Colon Carcinoma Metastatic in the Brain (tissue), 2 donors: Measurements from ENCODE around the genes ZNF391, H2AC13 and H4C12.

DNA sequence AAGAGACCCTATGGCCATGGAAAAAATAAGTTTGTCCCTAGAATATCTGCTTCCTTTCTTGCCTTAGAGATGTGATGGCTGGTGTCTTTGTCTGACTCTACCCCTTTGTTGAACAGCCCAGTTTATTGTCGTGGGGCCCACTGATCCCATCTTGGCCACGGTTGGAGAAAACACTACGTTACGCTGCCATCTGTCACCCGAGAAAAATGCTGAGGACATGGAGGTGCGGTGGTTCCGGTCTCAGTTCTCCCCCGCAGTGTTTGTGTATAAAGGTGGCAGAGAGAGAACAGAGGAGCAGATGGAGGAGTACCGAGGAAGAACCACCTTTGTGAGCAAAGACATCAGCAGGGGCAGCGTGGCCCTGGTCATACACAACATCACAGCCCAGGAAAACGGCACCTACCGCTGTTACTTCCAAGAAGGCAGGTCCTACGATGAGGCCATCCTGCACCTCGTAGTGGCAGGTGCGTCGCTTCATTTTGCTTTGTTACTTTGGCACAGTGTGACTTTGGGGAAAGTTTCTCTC lies 1.7 kb downstream of the BTN2A1 start:
- PRO-cap, 2 experiments, result no peak in any of the 2 experiments

- PRO-cap, 2 experiments, result peak in 2 of 2 experiments; most common plus-strand start chr6:26473976 (in 2); most common minus-strand start chr6:26473850 (in 1)
Measured at GRCh38 chr6:26473559-26474490, 16.1 kb downstream of the BTN2A1 start.

DNA sequence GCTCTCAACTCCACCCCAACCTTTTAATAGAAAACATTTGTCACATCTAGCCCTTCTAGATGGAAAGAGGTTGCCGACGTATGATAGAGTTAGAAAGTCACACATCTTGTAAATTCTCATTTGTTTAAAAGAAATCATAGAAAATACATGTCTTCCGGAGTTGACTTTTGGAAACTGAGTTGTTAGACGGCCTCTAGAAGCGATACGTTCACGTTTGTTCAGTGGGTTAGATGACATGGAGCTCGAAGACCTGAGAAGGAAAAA lies 15.7 kb upstream of the HMGN4 start:
- PRO-cap, 2 experiments, result no peak in any of the 2 experiments

DNA sequence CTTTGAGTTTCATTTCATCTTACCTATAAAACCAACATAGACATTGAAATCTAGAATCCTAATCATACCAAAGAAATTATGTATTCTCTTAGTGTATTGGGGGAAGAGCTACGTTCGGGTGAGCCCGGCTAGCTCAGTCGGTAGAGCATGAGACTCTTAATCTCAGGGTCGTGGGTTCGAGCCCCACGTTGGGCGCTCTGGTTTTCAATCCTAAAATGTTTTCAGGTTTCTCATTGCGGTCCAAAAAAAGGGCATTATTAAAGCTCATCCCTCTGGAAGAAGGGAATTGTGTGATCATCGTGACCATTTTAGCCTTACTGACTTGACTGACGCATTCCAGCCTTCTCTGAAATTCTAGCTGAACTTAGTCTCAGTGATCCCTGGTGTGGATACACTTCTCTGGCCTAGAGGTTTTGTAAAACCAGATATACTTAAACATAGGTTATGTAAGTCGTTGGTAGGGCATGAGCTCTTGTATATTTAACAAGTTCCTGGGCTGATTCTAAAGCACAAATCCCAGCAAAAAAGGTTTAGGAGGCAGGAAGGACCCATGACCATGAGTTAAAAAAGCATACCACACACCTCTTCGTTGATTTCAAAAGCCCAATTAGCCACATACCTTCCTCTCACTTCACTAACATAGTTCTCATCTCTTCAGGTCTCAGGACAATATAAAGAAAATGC lies 18.4 kb downstream of the HMGN4 start:
- PRO-cap, 2 experiments, result no peak in any of the 2 experiments

GRCh38 chr6:26576302-26576763 lies 20.4 kb upstream of the ABT1 start:
- PRO-cap, 2 experiments, result no peak in any of the 2 experiments

DNA sequence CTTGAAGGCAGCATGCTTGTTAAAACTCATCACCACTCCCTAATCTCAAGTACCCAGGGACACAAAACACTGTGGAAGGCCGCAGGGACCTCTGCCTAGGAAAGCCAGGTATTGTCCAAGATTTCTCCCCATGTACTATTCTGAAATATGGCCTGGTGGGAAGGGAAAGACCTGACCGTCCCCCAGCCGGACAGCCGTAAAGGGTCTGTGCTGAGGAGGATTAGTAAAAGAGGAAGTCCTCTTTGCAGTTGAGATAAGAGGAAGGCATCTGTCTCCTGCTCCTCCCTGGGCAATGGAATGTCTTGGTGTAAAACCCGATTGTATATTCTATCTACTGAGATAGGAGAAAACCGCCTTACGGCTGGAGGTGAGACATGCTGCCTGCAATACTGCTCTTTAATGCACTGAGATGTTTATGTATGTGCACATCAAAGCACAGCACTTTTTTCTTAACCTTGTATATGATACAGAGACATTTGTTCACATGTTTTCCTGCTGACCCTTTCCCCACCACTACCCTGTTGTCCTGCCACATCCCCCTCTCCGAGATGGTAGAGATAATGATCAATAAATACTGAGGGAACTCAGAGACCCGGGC lies 85.4 kb upstream of the ZNF322 start:
- PRO-cap, 2 experiments, result no peak in any of the 2 experiments

GRCh38 chr6:27078625-27079028 lies 54.0 kb downstream of the H2BC11 start:
- PRO-cap, 2 experiments, result no peak in any of the 2 experiments

DNA sequence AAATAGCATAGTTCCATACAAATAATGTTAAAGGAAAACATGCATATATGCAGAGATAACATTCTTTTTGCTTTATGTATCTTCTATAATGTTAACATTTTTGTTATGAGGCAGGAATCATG lies 262 bp upstream of the H4C9 start:
- PRO-cap, 2 experiments, result no peak in any of the 2 experiments

GRCh38 chr6:27238394-27239305 lies 8.9 kb upstream of the PRSS16 start:
- PRO-cap, 2 experiments, result no peak in any of the 2 experiments

DNA sequence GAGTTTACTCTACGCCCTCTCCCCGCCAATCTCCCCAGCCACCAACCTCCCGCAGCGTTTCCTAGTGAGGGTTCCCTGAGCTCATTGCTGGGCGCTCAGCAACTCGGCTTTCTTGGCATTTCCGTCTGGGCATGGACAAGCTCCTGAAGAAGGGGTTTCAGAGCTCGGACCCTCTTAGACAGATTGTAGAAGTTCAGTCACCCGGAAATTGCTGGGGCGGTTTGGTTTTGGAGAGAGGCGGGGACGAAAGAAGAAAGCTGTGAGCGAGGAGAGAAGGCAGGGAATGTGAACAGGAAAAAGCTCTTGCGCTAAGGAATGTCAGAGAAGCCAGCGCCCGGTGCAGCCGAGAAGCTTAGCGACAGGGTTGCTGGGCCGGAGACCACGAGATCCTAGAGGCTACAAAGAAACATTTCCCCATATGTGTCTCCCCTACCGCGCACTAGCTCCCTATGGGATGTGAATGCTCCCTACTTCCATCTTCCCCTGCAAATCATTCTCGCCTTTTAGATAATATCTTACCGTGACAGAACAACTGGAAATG lies 15.9 kb downstream of the POM121L2 start:
- PRO-cap, 2 experiments, result no peak in any of the 2 experiments

DNA sequence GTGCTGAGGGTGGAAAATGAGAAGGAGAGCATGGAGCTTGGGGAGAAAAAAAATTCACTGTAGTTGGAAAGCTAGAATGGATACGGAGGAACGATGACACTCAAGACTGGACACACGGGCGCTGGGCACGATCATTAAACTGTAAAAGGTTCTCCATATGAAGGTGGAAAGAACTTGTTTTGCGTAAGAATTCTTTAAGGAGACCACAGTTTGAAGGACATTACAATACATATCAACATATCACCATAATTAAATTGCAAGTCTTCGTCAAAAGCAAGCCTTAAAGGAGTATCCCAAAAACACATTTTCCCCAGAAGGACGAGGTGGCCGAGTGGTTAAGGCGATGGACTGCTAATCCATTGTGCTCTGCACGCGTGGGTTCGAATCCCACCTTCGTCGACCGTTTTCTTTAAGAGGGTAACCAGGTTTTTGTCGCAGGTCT lies 14.4 kb downstream of the POM121L2 start:
- PRO-cap, 2 experiments, result no peak in any of the 2 experiments

- PRO-cap, 2 experiments, result peak in 1 of 2 experiments; most common plus-strand start chr6:27389025 (in 1); most common minus-strand start chr6:27388895 (in 1)
Measured at GRCh38 chr6:27388076-27389436, at the start of gene ZNF391. Gene ZNF391 (plus strand): TSS chr6:27388759.

GRCh38 chr6:27479851-27480250 lies 6.9 kb upstream of the ZNF184 start:
- PRO-cap, 2 experiments, result no peak in any of the 2 experiments

DNA sequence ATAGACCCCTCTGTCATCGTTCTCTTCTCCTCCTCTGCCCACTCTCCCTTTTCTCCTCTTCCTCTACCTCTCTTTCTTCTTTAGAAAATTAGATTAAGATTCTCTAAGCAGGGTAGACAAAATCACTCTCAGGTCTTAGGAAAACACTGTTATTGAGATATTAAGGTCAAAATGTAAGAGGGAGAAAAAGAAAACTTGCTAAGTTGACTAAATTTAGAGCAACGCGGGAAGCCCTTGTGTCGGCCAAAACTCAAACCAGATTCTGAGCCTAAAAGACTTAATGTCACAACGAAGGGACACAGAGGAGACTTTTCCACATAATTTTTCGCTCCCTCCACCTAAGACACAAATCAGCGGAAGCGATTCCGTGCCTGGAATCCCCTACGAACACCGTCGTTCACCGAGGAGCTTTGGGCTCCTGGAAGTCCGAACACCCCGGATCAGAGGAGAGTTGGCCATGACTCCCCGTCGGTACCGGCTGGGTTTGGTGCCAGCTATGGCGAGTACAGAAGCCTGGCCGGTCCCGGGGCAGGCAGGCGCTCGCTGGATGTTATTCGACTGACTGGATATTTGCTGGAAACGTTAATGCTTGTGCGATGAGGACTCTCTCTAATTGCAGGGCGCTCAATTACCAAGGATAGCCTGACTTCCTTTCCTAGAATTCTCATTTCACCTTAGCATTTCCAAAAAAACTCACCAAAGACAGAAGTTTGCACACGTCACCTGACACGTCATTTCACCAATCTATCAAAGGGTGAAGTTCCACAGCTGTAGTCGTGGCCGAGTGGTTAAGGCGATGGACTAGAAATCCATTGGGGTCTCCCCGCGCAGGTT lies 22.4 kb upstream of the ZNF184 start:
- PRO-cap, 2 experiments, result no peak in any of the 2 experiments

DNA sequence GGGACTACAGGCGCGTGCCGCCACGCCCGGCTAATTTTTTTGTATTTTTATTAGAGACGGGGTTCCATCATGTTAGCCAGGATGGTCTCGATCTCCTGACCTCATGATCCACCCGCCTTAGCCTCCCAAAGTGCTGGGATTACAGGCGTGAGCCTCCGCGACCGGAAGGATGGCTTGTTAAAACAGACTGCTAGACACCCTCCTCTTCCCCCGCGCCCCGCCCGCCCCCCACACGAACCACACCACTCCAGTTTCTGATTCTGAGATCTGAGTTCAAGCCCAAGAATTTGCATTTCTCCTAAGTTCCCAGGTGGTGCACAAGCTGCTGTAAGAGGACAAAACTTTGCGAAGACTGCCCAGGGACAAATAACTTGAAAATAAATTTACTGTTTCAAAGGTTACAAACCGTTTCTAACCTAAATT lies 71.3 kb upstream of the ZNF184 start:
- PRO-cap, 2 experiments, result no peak in any of the 2 experiments

DNA sequence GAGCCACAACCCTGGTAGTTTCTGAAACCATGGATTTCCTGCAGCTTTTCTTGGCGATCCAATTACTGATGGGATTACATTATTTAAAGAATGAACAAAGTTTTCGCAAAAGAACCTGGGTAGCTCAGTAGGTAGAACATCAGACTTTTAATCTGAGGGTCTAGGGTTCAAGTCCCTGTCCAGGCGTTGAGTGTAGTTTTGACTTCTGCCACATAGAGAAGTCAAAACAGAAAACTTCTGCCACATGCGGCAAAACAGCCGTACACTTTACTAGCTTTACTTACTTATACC lies 103.0 kb upstream of the ZNF184 start:
- PRO-cap, 2 experiments, result no peak in any of the 2 experiments

DNA sequence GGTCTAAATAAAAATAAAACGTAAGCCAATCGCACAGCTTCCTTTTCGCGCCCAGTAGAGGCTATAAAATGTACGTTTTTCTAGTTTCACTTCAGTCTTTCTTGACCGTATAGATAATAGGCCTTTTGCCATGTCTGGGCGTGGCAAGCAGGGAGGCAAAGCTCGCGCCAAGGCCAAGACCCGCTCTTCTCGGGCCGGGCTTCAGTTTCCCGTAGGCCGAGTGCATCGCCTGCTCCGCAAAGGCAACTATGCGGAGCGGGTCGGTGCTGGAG lies at the start of gene H2AC13:
Gene H2AC13 (plus strand): TSS at position 94 of the 272 bp plus-strand sequence.
- PRO-cap, 2 experiments, result peak in 2 of 2 experiments; most common plus-strand start position 94 of the sequence (in 1)

DNA sequence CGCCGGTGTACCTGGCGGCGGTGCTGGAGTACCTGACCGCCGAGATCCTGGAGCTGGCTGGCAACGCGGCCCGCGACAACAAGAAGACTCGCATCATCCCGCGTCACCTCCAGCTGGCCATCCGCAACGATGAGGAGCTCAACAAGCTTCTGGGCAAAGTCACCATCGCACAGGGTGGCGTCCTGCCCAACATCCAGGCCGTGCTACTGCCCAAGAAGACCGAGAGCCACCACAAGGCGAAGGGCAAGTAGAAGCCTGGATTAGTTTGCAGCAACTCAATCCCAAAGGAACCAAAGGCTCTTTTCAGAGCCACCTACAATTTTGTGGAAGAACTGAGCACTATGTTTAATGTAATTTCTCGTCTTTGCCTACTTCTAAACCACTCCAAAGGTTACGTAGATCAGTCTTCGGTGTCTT lies 387 bp downstream of the H2AC13 start:
- PRO-cap, 2 experiments, result no peak in any of the 2 experiments

DNA sequence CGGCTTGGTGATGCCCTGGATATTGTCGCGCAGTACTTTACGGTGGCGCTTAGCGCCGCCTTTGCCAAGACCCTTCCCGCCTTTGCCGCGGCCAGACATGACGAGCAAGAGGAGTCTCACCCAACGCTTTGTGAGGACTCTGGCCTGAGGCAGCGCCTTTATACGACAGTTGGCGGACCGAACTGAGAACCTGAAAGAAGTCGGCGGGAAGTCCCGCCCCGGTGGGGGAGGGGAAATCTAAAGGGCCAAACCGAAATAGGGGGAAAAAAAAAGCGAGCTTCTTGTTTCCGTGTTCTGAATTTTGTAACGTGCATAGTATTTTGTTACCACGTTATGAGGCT lies at the start of gene H4C12:
Gene H4C12 (minus strand): TSS at position 132 of the 341 bp plus-strand sequence.
- PRO-cap, 2 experiments, result no peak in any of the 2 experiments

DNA sequence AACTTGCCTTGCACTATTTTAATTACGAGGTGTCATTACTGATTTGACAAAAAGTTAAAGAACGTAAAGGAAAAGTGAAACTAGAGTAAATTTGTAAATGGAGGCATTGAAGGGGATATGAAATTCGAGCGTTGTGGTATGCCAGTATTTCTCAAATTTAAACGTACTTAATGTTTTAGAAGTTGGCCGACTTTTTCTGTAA lies 374 bp upstream of the H3C11 start:
- PRO-cap, 2 experiments, result no peak in any of the 2 experiments